Daoy (cell line): ENCODE data around the genes FBXL15, C10orf95, ACTR1A, TRIM8 and CNNM2.

DNA sequence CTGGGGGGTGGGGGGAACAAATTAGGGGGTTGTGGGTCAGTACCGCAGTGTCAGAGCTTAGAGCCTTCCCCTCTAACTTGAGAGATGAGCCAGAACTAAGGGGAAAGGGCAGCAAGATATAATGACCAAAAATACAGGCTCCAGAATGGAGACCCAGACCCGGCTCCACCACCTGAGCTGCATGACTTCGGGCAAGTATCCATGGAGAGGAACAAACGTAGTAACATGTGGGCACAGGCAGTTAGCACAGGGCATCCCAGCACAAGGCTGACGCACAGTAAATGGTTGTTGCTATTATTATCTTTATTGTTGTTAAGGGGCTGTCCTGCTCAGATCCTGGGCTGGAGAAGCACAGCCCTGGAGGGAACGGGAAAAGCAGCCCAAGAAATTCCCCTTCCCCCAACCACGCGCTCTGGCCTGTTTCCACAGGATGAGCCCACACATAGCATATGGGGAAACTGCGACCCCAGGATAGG is 11.3 kb downstream of the PSD start:
- RAMPAGE, long total RNA = no peak

- RAMPAGE, long total RNA = no peak
These were observed 10.6 kb downstream of the PSD start for GRCh38 chr10:102407743-102408683.

DNA sequence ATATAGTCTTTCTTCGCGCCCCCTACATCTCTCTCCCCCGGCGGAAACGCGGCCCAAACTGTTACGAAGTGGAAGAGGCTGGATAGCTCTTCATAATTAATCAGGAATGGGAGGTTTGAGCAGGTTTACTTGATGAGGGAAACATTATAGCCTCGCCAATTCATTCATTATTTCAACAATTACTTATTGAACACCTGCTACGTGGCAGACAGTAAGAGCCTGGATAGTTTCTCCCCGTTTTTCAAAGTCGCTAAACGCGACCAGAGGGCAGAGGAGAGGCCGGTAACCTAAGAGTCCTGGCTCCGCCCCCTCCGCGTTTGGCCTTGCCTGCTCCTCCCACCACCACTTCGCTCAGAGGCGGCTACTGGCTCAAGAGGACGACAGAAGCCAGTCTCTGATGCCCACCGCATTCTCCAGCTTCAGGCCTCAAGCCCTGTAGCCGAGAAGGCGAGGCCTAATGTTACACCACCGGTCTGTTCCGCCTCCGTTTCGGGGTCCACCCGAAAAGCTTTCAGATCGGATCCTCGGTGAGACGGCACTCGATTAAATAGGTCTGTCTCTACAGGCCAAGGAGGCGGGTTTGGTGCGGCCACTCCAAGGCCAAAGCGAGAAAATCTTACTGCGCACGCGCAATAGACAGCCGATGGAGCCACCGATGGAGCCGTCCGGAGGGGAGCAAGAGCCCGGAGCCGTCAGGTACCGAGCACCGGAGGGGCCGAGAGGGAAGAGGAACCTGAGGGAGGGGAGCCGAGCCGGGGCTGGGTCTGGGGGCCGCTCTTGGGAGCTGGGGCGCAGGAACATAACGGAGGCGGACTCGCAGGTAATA is at the start of gene FBXL15:
Gene FBXL15 (plus strand): TSS at position 350 of the 826 bp plus-strand sequence.
- RAMPAGE, long total RNA = no peak

DNA sequence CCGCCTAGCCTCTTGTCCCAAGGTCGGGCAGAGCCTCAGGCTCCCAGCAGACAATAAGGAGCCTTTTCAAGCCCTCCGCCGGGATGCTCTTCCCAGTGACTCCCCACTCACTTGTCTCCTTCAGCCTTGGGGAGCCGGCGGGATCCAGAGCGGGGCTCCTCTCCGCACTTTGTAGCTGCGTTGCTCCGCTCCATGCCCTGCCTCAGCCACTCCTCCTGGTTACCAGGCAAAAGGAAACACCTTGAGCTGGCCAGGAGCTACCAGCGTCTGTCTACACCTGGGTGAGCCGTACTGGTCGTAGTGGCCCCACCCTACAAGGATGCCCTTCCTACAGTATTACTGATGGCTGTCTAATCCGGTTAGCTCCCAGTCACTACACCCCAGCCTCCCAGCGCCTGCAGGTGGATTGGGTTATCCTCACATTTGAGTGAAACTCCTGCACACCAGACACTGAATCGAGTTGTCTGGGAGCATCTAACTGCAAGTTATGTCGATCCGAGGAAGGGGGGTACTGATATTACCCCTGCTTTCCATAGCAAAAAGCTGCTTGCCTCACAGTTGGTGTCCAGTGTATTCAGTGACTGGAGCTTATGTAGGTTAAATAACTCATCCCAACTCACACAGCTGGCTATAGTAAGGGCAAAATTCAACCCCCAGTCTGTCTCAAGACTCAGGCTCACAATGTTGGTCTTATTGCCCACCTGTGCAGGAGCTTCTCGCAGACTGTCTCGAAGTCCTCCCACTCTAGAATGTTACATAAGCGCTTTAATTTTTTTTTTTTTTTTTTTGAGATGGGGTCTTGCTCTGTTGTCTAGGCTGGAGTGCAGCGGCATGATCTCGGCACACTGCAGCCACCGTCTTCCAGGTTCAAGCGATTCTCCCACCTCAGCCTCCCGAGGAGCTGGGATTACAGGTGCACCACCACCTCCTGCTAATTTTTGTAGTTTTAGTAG is at the start of gene C10orf95:
Gene C10orf95 (minus strand): TSS at position 269 of the 953 bp plus-strand sequence.
- RAMPAGE, long total RNA = no peak

DNA sequence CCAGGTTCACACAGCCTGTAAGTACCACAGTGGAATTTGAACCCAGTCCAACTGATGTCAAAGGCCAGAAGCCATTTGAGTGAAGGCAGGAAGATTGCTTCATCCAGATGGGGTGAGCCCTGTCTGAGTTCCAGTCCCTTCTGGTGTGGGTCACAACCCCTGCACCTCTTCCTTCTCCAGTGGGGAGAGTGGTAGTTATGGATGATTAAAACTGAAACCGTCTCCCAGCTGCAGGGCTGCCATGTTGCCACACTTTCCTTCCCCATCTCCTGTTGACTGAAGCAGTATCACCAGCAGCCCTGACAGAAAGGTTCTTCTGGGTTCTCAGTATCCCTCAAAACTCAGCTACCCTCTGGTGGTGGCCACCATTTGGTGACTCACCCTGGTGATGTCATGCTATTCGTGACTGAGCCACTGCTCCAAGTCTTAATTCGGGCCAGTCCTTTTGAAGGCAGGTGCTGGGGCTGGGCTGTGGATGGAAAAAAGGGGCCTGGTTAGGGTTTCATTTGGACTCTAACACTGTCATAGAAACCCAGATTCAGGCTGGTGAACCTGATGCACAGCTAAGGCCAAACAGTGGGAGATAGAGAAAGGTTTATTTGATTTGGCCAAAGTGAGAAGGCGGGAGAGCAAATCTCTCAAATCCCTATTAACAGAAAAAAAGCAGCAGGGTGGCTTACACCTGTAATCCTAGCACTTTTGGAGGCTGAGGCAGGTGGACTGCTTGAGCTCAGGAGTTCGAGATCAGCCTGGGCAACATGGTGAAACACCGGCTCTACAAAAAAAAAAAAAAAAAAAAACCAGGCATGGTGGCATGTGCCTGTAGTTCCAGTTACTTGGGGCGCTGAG is 1.6 kb upstream of the C10orf95 start:
- RAMPAGE, long total RNA = no peak

DNA sequence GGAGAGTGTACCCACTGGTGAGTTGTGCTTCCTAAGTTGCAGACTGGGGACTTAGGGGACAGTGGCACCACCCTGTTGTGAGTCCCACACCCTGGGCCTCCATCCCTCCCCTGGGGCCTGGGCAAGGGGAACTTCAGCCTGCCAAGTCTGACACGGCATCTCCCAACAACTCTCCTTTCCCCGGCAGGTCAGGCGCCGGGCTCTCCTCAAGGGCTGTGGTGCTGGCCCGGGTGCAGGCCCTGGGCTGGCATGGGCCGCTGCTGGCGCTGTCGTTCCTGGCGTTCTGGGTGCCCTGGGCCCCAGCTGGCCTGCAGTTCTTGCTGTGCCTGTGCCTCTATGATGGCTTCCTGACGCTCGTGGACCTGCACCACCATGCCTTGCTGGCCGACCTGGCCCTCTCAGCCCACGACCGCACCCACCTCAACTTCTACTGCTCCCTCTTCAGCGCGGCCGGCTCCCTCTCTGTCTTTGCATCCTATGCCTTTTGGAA is 9.3 kb downstream of the MFSD13A start:
- RAMPAGE, long total RNA = no peak

GRCh38 chr10:102502171-102503207 is at the start of gene ACTR1A:
ACTR1A (minus strand) TSS chr10:102502712.
- RAMPAGE, long total RNA = start-site peak on the minus strand at chr10:102502671-102502718, 41 and 28 reads in 2 replicates

GRCh38 chr10:102509117-102509601 is 5.4 kb downstream of the SUFU start:
- RAMPAGE, long total RNA = no peak

DNA sequence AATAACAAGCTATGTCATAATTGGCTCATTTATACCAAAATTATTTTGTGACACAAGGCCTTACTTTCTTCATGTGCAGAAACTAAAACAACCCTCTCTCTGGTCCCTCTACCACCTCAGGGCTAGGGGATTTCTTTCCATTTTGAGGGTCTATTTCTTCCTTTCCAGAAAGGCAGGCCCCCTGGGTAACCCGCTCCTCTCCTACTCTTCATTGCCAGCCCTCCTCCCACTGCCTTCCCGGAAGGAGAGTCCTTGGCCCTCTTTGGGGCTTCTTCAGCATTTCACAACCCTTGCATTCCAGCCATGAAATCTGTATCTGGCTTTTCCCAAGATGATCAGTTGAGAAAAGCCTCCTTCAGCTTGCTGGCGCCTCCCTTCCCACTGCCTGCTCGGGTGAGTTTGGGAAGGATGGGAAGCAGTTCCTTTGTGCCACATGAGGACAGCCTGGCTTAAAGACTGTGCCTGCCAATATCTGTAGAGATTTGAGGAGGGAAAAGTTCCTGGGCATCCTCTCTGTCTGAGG is 41.7 kb upstream of the TRIM8 start:
- RAMPAGE, long total RNA = no peak

DNA sequence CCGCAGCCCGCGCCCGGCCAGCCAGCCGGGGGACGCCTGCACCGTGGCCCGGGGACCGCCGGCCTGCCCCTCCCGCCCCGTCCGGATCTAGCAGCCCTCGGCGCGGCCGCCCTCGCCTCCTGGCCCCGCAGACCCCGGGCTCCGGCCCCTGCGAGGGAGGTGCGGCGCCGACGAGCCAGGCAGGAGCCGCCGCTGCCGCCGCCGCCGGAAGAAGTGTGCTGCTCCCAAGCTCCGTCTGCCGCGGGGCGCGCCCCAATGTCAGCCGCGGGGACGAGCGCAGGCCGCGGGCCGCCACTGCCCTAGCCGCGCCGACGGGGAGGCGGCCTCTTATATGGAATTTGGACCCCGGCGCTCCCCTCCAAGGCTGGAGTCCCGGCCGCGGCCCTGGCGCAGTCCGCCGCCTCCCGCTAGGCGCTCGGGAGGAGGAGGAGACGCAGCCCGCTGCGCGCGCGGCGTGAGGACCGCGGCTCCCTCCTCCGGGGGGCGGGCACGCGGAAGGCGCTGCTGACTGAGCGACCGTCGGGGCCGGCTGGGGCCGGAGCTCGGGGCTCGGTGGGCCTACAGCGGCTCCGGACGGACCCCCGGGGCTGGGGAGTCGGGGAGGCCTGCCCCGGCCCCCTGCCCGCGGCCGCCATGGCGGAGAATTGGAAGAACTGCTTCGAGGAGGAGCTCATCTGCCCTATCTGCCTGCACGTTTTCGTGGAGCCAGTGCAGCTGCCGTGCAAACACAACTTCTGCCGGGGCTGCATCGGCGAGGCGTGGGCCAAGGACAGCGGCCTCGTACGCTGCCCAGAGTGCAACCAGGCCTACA is at the start of gene TRIM8:
Gene TRIM8 (plus strand): TSS at position 495 of the 811 bp plus-strand sequence.
- RAMPAGE, long total RNA = no peak

GRCh38 chr10:102665765-102666261 is 21.5 kb downstream of the TRIM8 start:
- RAMPAGE, long total RNA = no peak

DNA sequence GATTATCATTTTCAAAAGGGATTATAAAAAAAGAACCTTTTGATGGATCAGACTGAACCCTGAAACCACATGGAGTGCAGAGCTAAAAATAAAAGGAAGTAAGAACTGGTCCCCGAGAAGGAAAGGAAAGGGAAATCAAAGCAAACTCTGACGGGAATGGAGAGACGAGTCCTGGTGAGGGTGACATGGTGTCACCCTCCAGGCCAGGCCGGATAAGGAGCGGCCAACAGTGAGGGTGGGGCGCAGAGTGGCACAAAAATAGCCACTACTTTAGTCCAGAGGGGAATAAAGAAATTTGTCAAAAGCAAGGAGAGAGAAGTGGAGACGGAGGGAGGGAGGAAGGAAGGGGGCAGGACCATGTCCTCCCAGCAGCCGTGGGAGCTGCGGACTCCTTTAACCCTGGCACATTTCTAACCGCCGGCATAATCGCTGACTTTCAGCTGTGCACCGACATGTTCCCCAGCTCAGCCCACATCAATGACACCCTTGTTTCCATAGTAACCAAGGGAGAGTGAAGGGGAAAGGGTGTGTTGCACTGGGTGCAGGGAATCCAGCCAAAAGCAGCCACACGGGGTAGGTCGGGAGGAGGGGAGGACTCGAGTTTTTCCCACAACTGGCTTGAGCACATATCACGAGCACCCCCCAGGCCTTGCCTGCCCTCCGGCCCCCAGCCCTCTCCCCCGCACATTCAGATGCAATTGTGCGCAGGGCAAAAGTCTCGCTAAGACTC is 29.7 kb downstream of the TRIM8 start:
- RAMPAGE, long total RNA = no peak

DNA sequence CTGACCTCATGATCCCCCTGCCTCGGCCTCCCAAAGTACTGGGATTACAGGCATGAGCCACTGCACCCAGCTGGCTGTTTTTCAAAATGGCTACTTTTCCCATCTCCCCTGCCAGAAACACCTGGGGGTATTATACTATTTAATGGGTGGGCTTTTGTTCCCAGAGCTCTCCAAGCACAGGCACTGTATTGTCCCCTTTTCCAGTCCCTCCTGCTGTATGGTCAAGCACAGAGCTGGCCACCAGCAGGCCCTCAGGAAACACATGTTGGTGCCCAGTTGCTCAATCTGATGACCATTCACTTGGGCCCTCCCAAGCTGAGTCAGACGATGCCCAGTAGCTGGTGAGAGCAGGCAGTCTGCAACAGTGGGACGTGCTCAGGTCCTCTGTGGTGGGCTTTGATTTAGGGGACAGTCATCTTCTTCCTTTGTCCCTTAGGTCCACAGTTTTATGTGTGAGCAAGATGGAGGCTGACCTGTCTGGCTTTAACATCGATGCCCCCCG is 11.8 kb downstream of the SFXN2 start:
- RAMPAGE, long total RNA = no peak

DNA sequence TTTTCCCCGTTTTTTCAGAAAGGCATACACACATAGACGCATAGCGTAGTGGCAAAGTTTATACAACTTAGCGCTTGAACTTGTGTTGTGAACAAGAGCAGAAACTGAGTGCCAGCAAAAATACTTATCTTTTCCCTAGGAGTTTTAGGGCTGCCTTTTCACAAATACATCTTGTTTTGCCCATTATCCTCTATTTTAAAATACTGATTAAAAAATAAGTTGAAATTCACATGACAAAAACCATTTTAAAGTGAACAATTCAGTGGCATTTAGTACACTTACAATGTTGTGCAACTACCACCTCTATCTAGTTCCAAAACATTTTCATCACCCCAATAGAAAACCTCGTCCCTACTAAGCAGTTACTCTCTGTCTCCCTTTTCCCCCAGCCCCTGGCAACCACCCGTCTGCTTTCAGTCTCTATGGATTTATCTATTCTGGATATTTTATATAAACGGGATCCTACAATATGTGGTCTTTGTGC is 1.4 kb downstream of the WBP1L start:
- RAMPAGE, long total RNA = no peak

GRCh38 chr10:102780077-102780763 is 36.5 kb downstream of the WBP1L start:
- RAMPAGE, long total RNA = no peak

GRCh38 chr10:102782550-102783617 is 39.1 kb downstream of the WBP1L start:
- RAMPAGE, long total RNA = no peak

- RAMPAGE, long total RNA = no peak
These were observed at the start of gene CNNM2 for GRCh38 chr10:102917851-102918843. CNNM2 (plus strand) TSS chr10:102918294.

DNA sequence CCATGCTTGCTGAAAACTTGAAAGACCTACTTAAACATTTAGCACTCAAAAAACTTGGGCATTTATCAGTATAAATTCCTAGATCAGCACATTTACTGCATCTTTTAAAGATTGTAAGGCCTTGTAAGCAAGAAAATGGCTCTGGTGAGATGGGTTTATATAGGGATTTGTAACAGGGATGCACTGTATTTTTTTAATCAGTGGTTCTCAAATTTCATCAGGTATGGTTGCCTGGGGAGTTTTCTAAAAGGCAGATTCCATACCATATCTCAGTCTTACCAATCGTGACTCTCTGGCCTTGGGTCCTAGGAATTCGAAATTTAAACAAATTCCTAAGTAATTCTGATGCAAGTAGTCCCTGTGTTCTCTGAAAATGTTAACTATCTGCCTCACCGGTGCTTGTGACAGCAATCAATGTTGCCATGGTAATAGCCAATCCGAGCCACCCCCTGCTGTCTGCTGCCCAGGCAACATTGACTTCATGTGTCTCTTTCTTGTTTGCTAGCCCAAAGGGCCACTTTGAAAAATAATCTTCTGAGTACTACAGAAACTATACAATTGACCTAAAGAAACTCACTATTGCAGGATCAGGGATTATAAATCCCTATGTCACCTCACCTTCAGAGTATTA is 11.7 kb upstream of the NT5C2 start:
- RAMPAGE, long total RNA = no peak

GRCh38 chr10:103394110-103394596 is 2.1 kb downstream of the ATP5MK start:
- RAMPAGE, long total RNA = no peak

- RAMPAGE, long total RNA = no peak
These were observed 10.9 kb downstream of the NEURL1 start for GRCh38 chr10:103504403-103504797.